ENCODE measurements around a stretch of chr2.

DNA sequence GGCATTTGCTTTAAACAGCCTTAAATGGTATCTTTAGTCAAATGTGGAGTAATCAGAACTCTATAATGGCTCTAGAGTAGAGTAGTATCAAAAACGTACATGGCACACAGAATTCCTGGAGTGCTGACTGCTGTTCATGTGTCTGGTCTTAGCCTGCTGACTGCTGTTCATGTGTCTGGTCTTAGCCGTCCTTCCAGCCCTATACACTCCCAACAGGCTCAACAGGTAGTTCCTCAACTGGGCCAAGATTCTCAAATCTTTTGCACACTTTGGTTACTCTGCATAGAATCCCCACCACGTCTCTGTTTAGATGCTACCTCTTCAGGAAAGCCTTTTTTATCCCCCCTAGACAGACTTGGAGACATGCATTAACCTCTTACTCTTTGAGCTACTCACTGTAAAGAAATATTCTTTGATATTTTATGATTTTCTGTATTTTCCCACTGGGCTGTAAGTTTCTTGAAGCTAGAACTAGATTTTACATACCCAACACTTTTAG lies 1.1 kb upstream of the GFPT1 start:
- PRO-cap = no peak
- RAMPAGE, long total RNA, 2 experiments = no peak in any of the 2 experiments

GRCh38 chr2:69618372-69619316 lies 24.9 kb downstream of the AAK1 start:
- PRO-cap = no peak
- RAMPAGE, long total RNA, 2 experiments = no peak in any of the 2 experiments

DNA sequence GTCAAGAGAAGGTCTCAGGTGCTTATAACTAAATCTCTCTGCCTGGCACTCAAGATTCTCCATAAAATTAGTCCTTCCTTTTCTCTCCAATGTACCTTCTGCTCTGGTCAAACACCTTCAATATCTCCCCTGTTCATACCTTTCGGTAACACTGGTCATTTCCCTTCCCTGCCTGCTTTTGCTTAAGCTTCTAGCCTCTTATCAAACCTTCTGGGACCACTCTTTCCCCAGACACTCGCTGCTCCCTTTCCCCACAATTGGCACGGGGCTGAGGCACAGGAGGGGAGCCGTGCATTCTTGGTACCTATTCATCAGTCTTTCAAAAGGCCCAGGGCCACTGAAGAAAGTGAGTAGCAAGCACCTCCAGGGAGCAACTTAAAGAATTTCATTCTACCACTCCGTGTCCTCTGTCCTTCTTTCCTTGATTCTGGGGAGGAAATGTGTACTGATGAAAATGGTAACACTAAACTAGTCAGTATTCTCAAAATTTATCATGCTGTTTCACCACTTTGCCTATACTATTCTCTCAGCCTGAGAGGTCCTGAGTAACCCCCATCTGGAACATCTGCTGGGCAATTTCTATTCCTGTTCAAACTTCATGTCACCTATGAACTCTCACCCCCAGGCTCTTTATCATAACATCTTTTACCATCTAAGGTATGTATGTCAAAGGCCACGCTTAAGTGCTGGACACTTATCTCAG lies 5.2 kb downstream of the AAK1 start:
- PRO-cap = no peak
- RAMPAGE, long total RNA, 2 experiments = no peak in any of the 2 experiments

DNA sequence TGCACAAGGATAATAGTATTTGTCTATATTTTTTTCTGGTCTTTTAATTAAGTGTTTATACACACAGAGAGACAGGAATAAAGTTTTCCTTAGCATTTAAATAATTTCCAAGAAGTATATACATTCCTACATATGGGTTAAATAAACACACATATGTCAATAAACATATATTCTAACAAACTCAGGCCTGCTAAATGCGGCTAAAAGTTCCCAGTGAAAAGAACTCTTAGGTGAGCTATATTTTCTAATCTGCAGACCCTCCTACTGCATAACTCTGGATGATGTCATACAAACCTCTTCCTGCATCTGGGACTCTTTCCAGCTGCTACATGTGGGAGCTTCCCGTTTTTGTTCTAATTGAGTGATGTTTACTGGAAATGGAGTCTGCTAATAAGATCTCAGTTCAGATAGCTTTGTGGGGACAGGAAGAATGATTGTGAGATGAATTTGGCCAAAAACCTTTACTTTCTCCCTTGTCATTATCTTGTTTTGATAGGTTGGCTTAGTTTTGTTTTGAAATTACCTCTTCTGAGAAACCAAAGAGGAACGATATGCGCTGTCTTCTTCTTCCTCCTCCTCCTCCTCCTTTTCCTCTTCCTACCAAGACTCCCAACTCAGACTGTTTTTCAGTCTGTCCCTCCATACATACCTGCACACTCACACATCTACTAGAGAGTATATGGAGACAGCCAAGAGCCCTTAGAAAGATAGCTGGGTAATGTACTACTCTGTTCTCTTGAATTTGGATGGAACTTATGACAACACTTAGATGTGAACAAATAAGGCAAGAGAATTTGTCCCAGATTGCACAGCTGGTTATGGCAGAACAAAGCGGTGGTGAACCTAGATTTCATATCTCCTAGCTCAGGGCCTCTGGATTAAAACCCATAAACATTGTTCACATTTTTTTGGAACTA lies 39.7 kb upstream of the AAK1 start:
- PRO-cap = no peak
- RAMPAGE, long total RNA, 2 experiments = no peak in any of the 2 experiments

DNA sequence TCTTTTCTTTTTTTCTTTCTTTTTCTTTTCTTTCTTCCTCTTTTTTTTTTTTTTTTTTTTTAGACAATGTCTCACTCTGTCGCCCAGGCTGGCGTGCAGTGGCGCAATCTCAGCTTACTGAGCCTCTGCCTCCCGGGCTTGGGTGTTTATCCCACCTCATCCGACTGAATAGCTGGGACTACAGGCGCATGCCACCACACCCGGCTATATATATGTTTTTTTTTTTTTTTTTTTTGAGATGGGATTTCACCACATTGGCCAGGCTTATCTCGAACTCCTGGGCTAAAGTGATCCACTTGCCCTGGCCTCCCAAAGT lies 1.3 kb upstream of the ANXA4 start:
- PRO-cap = no peak
- RAMPAGE, long total RNA, 2 experiments = no peak in any of the 2 experiments

GRCh38 chr2:69762739-69763630 lies 21.1 kb downstream of the ANXA4 start:
- PRO-cap = unidirectional peak, minus-strand start at chr2:69763339
- RAMPAGE, long total RNA, 2 experiments = start-site peak on the minus strand in 1 of 2 experiments, at chr2:69763325-69763363 at its widest, 8 reads per replicate

- PRO-cap = no peak
- RAMPAGE, long total RNA, 2 experiments = no peak in any of the 2 experiments
Measured at GRCh38 chr2:69788971-69790187, 40.1 kb upstream of the GMCL1 start.

DNA sequence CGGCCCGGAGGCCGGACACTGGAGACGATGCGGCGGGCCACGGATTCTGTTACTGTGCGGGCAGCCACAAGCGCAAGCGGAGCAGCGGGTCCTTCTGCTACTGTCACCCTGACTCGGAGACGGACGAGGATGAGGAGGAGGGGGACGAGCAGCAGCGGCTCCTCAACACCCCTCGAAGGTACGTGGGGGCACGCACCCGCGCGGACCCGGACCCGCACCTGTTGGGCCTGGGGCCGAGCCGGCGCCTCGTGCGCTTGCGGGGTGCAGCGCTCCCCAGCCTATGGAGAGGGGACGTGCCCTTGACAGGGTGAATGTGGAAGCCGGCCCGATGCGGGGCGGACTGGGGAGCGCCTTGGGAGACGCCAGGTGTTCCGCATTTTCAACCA lies 508 bp downstream of the GMCL1 start:
- PRO-cap = no peak
- RAMPAGE, long total RNA, 2 experiments = no peak in any of the 2 experiments

DNA sequence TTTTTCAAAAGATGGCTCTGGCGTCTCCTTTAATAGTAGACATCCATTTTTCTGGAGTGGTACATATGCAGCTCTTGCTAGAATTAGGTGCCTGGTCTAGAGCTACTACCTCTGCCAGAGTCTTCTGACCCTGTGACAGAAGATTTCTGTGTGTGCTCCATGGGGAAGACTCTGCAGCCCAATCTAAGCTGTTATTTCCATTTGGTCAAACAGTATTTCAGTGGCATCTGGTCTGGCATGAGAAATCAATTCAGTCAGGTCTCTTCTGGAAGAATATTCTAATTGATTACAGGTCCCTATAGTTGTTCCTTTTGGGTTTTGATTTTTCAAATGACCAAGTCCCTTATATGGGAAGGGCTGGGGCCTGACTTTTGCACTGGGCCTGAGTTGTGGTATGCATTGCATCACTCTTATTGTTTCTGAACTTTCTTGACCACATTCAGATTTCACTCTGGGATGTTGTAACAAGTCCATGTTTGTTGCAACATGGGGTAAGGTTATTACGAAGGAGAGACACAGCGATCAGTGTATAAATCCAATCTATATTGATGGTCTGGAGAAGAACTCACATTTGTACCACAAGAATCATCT lies 12.1 kb downstream of the MXD1 start:
- PRO-cap = no peak
- RAMPAGE, long total RNA, 2 experiments = no peak in any of the 2 experiments

GRCh38 chr2:70086883-70087252 lies 409 bp upstream of the PCBP1 start:
- PRO-cap = bidirectional peak, plus-strand start at chr2:70087118, minus-strand start at chr2:70086946
- RAMPAGE, long total RNA, 2 experiments = start-site peak on the minus strand in 2 of 2 experiments, at chr2:70086933-70087021 at its widest, 67 to 124 reads per replicate

DNA sequence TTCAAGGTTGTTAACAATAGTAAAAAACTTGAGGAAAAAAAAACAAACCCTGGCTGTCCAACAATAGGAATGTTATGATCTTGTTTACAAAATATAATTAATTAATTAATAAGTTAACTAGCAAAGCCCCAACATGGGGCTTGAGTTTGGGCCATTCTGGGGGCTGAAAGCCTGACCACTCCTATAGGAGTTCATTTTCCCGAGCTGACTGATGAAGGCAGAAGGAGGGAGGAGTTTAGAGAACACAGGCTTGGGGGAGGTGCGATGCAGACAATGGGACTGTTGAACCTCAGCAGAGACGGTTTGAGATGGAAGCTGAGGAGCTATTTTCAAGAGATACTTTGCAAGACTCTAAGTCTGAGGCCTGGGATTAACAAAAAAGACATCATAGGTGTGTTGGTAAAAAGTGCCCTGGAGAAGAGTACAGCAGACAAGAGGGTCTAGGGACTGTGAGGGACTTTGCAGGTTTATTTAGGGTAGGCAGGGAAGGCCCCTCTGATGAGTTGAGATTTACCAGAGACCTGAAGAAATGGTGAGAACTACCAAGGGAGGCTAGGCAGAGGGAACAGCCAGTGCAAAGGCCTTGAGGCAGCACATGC lies 31.5 kb downstream of the PCBP1 start:
- PRO-cap = no peak
- RAMPAGE, long total RNA, 2 experiments = no peak in any of the 2 experiments

- PRO-cap = no peak
- RAMPAGE, long total RNA, 2 experiments = no peak in any of the 2 experiments
Measured at GRCh38 chr2:70123776-70123976, 36.4 kb downstream of the PCBP1 start.

DNA sequence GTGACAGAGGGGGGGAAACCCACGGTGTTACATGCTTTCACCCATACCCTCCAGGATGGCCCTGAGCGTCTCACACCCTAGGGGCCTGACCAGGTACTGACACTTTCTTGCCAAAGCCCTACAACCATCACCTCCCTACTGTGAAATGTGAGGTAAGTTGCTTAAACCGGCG lies 49.8 kb downstream of the C2orf42 start:
- PRO-cap = no peak
- RAMPAGE, long total RNA, 2 experiments = no peak in any of the 2 experiments

DNA sequence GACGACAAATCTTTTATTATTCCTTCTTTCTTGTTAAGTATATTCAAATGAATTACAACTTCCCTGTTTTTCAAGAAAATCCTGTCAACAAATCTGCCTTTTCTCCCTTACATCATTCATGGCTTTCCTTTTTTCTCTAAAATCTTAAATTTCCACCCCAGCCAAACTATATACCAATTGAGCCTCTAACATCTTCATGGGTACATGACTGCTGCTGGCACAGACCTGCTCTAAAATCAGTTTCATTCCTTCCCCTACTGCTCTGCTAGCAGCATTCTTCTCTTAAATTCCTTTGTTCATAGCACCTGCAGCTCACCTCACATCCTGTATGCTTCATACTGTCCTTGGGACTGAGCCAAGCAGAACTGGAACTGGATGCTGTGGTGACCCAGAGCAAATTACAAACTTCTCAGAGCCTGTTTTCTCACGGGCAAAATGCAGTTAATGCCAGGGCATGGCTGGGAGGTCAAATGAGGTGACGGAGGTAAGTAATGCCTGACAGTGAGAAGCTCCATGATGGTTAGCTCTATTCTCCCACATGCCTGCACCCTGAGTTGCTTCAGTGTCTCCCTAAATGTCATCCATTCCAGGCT lies 29.9 kb downstream of the C2orf42 start:
- PRO-cap = no peak
- RAMPAGE, long total RNA, 2 experiments = no peak in any of the 2 experiments

GRCh38 chr2:70381745-70382281 lies 79.9 kb upstream of the FAM136A start:
- PRO-cap = no peak
- RAMPAGE, long total RNA, 2 experiments = no peak in any of the 2 experiments

DNA sequence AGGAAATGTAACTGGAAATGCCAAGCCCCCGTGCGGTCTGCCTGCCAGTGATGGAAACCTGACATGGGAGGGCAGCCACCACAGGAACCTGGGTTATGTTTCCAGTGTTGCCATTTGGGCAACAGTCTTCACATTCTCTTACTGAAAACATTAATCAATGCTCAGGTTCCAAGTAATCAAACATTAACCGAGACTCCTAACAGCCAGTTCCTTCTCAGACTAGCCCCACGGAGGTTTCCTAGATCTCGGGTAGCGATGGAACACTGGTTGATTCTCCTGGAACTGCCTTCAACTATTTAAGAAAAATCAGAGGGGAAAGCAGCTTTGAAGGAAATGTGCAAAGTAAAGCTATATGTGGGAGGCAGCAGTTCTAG lies 2.4 kb downstream of the TGFA start:
- PRO-cap = no peak
- RAMPAGE, long total RNA, 2 experiments = no peak in any of the 2 experiments

GRCh38 chr2:70552501-70553319 lies 916 bp downstream of the TGFA start:
- PRO-cap = no peak
- RAMPAGE, long total RNA, 2 experiments = no peak in any of the 2 experiments

DNA sequence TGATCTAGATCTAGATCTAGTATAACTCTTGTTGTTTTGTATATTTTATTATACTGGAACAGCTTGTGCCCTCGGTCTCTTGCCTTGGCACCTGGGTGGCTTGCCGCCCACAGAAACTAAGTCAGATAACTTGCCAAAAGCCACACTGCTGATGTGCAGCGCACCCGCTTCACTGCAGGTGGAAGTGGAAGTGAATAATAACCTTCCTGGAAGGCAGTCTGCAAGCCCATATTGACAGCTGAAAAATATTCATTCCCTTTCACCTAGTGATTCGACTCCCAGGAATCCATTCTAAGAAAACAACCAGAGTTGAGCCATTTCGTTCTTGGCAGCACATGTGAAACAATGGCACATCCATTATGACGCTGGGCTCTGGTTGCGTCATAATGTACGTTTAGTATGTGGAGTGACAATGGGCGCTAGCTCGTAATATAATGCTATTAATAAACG lies 648 bp upstream of the ANKRD53 start:
- PRO-cap = no peak
- RAMPAGE, long total RNA, 2 experiments = no peak in any of the 2 experiments

GRCh38 chr2:71069724-71070305 lies 1.4 kb downstream of the NAGK start:
- PRO-cap = no peak
- RAMPAGE, long total RNA, 2 experiments = no peak in any of the 2 experiments

DNA sequence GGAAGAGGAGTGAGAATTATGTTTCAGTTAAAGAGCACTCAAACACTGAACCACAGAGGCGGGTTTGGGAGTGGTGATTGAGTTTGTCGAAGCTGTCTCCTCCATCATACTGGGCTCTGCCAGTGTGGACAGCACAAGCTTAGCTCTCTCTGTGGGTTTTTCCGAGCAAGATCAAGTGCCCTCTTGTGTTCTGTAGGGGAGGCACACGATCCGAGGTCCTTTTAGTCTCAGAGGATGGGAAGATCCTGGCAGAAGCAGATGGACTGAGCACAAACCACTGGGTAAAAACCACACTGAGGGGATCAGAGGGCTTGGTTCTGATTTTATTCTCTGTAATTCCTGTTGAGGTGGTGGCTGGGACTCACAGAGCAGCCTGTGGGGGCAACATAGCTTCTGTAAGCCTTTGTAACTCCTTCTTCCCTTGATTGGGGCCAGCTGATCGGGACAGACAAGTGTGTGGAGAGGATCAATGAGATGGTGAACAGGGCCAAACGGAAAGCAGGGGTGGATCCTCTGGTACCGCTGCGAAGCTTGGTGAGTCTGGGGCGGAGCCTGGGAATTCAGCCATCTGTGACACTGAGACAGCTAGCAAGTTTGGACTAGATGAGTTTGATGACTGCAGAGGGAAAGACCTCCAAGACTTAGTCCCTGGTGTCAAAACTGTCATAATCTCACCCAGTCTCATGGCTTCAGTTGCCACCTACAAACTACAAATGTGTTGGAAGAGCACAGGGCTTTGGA lies 2.0 kb downstream of the NAGK start:
- PRO-cap = no peak
- RAMPAGE, long total RNA, 2 experiments = no peak in any of the 2 experiments